ENCODE results near the genes CNTNAP2 and CUL1.

DNA sequence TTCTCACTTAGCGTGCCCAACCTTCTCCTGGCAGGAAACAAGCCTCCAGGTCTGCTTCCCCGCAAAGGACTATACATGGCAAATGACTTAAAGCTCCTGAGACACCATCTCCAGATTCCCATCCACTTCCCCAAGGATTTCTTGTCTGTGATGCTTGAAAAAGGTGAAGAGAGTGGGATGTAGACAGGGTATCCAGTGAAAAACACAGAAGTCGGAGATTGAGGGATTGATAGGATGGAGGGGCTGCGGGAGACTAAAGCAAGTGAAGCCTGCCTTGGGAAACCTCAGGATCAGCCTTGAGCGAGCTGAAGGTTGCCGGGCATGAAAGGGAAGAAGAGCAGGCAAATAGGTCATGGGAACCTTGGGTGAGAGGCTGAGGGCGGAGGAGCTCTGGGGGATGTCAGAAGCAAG, 1.3 kb downstream of the GSTK1 start:
- RRBS, 2 experiments, result no CpG with 5 or more reads among the region's 7 CpGs

- RRBS, 2 experiments, result no CpG with 5 or more reads among the region's 11 CpGs
Observed at GRCh38 chr7:143300728-143301803, 12.9 kb downstream of the CASP2 start.

DNA sequence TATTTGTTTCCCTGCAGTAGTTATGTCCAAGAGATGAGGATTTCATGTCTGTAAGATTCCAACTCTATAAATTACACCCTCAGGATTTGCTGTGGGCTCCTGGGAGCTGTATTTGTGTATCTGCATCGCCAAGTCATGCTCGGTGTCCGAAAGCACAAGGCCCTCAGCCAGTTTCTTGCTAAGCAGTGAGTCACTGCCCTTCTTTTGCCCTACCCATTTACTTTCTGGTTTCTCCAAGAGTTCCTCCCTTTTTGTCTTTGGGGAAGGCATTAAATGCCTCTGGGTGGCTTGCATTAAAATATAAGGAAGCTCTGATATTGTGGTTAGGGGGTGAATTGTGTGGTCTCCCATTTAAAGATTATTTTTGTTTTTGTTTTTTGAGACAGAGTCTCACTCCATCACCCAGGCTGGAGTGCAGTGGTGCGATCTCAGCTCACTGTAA, 15.6 kb downstream of the CLCN1 start:
- RRBS, 2 experiments, result no CpG with 5 or more reads among the region's 4 CpGs

- RRBS, 2 experiments, result no CpG with 5 or more reads among the region's 15 CpGs
Observed at GRCh38 chr7:143378695-143379662, 2.2 kb upstream of the ZYX start.

- RRBS, 2 experiments, result 2 to 6% methylated on average over 29 of the region's 45 CpGs
Observed at GRCh38 chr7:143381410-143381802, 261 bp downstream of the ZYX start.

GRCh38 chr7:144384163-144385032, 25.6 kb downstream of the NOBOX start:
- RRBS, 2 experiments, result no CpG with 5 or more reads among the region's 14 CpGs

DNA sequence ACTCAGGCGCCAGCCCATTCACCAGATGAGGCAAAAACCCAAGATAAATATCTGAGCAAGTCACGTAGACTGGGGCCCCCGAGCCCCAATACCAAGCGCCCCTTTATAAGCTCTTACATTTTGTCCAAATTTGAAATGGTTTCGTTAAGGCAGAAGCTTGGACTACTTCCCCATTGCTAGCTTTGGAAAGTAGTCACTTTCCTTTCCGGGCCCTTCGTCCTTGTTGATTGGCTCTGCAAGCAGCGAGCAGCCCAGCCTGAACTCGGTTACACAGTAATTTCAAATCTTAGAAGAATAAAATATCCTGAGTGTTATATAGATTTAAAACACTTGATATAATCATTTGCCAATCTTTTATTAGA, 1.1 kb downstream of the TPK1 start:
- RRBS, 2 experiments, result no CpG with 5 or more reads among the region's 9 CpGs

- RRBS, 2 experiments, result 59 to 64% methylated on average over 35 of the region's 72 CpGs
Observed at GRCh38 chr7:146116133-146116895, at the start of gene CNTNAP2. TSS of gene CNTNAP2 (plus strand) at chr7:146116801.

- RRBS, 2 experiments, result under 1 to 4% methylated on average over 55 of the region's 107 CpGs
Observed at GRCh38 chr7:148697970-148699063, at the start of gene CUL1. TSS of gene CUL1 (plus strand) at chr7:148698903.

GRCh38 chr7:148776527-148777367, 78.0 kb downstream of the CUL1 start:
- RRBS, 2 experiments, result no CpG with 5 or more reads among the region's 8 CpGs

DNA sequence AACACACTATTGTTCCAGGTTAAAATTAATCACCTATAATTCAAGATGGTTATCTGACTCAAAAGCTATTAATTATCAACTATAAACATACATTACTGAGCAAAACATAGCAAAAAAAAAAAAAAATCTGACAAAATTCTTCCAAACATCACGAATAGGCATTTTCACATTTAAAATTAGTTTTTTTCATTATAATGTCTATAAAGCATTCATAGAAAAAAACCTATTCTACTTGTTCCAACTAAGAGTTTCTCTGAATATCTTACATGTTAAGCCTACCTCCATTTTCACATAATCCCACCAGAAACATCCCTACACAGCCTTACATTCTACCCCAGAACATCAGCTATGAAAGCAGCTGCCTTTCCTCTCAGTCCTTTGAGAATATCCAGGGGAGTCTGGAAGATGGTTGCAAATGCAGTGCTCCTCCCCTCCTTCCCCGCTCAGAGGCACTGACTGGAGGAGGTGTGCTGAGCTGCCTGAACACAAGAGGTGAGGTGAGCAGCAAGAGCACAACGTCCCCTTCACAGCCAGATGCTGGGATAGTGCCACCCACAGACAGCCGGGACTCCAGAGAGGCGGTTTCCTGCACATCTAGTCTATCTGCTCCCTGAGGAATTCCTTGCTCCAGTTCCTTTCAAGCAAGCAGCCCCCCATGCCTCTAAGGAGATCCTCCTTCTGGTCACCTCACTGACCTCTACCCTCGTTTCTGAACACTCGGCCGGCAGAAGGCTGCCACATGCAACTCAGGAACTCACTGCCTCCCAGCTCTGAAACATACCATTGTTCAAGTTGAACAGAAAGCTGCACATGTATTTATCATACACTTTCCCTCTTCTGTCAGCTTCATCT, 74.3 kb downstream of the EZH2 start:
- RRBS, 2 experiments, result no CpG with 5 or more reads among the region's 8 CpGs

DNA sequence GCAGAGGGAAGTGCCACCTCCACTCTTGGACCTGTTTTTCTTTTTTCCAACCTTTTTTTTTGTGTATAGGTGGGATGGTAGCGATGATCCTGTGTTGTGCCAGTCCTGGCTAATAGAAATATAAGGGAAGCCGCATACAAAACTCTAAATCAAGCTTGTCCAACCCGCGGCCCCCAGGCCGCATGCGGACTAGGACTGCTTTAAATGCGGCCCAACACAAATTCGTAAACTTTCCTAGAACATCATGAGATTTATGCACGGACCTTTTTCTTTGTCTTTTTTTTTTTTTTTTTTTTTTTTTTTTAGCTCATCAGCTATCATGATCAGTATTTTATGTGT, 1.3 kb downstream of the ZNF398 start:
- RRBS, 2 experiments, result no CpG with 5 or more reads among the region's 9 CpGs

DNA sequence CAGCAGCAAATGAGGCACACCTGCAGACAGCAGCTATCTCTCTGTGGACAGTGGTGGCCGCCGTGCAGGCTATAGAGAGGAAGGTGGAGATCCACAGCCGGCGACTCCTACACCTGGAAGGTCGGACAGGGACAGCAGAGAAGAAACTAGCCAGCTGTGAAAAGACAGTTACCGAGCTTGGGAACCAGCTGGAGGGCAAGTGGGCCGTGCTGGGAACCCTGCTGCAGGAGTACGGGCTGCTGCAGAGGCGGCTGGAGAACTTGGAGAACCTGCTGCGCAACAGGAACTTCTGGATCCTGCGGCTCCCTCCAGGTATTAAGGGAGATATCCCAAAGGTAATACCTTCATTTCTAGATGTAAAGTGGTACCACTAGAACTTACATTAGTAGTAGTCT, 6.8 kb downstream of the ZNF398 start:
- RRBS, 2 experiments, result no CpG with 5 or more reads among the region's 11 CpGs

GRCh38 chr7:149202758-149203229, 7.4 kb downstream of the ZNF282 start:
- RRBS, 2 experiments, result no CpG with 5 or more reads among the region's 6 CpGs

DNA sequence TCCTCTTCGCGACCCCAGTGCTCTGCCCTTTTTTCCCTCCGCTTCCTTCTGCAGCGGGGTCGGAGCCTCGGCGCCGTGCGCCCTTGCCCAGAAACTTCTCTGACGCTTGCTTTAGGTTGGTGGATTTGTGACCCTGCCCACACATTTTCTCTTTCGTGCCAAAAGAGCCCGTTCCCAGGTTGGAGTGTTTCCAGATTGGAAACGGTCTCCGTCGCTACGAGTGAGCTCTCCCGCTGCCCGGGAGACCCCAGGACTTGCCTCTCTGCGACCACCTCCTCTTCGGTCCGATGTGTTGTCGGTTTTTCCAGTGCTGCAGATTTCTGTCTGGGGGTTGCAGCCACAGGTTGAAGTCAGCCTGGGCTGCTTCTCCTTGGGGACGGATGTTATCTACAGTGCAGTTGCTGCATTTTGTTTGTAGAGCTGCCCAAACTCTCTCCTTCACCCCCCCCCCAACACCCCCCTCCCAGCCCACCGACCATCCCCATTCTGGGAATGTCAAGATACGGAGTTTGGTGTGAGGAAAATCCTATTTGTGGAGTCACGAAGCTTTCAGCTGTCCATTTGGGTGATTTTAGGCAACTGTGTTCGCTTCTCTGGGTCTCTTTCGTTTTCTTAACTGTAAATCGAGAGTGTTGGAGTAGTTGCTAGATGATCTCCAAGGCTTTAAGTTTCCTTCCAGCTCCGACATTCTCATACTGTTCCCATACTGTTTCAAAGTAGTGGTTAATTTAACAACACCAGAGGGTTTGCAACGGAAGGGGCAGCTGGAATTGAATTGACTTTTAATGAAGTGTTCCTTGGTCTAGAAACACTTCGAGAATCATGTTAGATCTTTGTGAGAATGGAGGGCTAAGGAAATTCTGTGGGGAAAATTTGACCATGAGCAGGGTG, 736 bp downstream of the ZNF212 start:
- RRBS, 2 experiments, result no CpG with 5 or more reads among the region's 32 CpGs

- RRBS, 2 experiments, result no CpG with 5 or more reads among the region's 1 CpG
Observed at GRCh38 chr7:149310056-149310282, 48.0 kb downstream of the ZNF783 start.

- RRBS, 2 experiments, result 81 to 84% methylated on average over 33 to 34 of the region's 74 CpGs
Observed at GRCh38 chr7:149422681-149423875, 37.8 kb downstream of the ZNF777 start.

DNA sequence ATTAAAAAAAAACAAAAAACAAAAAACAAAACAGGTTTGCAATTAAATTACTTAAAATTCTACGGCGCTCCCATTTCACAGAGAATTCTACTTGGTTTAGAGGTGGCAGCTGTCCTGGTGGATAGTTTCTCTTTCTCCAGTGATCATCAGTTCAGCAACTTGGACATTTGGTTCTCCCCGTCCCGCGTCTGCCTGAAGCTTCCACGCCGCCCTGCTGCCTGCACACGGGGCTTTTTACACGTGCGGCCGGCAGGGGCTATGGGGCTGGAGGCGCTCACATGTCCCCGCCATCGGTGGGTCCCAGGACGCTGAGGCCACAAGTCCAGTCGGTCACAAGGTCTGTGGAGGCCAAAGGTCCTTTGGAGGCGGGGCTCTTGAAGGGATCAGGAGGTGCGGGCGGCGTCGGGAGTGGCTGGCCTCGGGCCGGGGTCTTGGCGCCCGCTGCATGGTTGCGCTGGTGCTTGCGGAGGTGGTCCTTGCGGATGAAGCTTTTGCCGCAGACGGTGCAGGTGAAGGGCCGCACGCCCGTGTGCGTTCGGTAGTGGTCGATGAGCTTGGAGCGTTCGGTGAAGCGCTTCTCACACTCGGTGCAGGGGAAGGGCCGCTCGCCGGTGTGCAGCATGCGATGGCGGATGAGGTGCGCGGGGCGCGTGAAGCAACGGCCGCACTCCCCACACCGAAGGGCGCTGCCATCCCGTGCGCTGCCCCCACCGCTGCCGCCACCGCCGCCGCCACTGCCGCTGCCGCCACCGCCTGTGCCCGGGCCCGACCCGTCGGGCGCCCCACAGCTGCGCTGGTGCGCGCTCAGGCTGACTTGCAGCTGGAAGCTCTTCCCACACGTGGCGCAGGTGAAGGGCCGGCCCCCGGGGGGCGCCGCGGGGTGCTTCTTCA, 13.5 kb upstream of the ZNF777 start:
- RRBS, 2 experiments, result 95 to 97% methylated on average over 4 to 10 of the region's 78 CpGs

- RRBS, 2 experiments, result no CpG with 5 or more reads among the region's 6 CpGs
Observed at GRCh38 chr7:149543811-149544697, 46.4 kb upstream of the ZNF746 start.

DNA sequence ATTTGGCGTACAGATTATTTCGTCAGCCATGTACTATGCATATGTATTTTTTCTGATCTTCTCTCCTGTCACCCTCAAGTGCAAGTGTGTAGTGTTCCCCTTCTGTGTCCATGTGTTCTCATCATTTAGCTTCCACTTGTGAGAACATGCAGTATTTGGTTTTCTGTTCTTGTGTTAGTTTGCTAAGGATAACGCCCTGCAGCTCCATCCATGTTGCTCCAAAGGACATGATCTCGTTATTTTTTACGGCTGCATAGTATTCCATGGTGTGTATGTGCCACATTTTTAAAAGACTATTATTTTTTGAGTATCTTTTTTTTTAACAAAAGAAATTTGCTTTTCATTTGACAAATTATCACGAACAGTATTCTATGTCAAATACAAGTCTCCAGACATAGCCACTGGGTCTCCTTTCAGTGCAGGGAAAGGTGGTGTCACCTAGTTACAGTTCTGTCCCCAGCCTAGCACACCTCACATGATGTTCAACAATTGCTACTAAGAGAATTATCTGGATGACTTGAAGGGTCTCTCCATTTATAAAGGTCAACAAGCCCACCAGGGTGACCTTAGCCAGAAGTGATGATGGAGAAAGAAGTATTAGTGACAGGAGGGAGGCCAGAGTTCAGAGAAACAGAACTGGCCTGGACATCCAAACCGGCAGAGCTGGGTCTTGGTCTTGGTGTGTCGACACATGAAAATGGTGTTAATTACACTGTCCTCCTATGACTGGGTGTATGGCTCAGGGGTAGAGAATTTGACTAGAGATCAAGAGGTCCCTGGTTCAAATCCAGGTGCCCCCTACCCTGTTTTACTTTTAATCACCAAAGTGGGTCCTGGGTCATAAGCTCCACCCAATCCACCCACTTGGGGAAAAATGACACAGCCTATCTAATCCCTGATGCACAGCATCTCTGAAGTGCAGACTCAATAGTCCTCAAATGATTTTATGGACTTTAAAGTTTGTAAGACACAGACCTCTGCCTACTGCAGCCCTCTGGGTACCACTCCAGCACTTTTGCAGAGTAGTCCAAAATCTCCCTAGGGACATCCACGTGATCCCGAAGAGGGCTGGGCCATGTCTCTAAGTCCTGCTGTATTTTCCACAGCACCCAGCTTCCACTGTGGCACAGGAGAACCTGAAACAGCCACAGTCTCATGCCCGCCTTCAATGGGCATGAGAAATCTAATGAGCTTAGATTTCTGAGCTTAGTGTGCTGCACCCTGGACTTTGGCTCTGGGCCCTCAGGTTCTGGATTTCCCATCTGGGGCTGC, 106.7 kb upstream of the KRBA1 start:
- RRBS, 2 experiments, result no CpG with 5 or more reads among the region's 11 CpGs